Measurements from ENCODE around the genes CTNNB1 and HIGD1A.

DNA sequence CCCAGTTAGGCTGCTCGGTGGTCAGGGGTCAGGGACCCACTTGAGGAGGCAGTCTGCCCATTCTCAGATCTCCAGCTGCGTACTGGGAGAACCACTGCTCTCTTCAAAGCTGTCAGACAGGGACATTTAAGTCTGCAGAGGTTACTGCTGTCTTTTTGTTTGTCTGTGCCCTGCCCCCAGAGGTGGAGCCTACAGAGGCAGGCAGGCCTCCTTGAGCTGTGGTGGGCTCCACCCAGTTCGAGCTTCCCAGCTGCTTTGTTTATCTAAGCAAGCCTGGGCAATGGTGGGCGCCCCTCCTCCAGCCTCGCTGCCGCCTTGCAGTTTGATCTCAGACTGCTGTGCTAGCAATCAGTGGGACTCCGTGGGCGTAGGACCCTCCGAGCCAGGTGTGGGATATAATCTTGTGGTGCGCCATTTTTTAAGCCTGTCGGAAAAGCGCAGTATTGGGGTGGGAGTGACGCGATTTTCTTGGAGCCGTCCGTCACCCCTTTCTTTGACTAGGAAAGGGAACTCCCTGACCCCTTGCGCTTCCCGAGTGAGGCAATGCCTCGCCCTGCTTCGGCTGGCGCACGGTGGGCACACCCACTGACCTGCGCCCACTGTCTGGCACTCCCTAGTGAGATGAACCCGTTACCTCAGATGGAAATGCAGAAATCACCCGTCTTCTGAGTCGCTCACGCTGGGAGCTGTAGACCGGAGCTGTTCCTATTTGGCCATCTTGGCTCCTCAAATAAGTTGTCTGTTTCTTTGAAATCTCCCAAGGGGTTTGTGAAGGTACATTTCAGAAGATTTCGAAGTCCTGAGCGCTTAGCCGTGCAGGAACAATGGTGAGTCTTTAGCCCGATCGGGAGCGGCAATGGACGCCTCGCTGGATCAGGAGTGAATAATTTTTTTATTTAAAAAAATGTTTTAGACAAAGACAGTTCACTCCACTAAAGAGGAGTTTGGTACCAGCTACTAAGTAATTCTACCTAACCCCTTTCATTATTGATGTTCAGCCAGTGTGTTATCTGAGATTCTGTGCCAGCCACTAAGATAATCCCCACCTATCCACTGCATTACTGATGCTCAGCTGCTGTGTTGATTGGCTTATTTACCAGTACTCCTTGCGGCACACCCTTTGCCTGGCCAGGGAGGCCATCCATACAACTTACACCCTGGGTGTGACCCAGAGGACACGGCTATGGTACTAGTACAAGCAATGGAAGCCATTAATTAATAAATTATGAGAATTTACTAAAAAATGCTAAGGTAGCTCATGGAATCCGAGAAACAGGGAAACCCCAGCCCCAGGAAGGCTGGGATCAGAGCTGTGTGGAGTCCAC lies 291.1 kb upstream of the CTNNB1 start:
- RRBS = no CpG with 5 or more reads among the region's 39 CpGs

DNA sequence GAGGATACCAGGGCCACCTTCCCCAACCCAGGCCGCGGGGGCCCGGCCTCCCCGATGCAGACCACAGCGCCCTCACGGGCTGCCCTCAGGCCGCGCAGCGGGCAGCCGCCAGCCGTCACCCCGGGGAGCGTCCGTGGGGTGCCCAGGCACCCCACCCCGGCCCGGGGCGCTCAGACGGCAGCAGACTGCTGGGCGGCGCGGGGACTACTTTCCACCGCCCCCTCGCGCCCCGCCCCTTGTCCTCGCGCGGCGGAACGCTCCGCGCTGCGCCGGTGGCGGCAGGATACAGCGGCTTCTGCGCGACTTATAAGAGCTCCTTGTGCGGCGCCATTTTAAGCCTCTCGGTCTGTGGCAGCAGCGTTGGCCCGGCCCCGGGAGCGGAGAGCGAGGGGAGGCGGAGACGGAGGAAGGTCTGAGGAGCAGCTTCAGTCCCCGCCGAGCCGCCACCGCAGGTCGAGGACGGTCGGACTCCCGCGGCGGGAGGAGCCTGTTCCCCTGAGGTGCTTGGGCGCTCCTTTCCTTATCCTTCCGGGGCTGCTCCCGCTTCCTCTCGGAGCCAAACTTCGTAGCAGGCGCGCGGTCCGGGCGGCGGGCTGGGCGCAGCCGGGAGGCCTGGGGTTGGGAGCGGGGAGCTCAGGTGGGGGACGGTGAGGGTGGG lies at the start of gene CTNNB1:
Gene CTNNB1, plus strand, starts transcription at position 335 of the 658 bp plus-strand sequence.
- RRBS = 3% methylated on average over 23 of the region's 73 CpGs

DNA sequence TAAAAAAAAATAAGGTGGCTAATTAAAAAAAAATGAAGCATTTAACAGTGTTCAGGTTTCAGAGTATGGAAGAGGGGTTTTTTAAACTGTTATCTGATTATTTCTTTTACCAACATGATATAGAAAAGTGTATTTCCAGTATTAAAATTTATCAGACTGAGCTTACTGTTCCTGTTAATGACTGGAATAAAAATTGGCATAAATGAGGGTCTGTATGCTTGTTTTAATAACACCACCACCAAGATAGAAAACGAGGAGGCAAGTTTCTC lies 2.3 kb downstream of the CTNNB1 start:
- RRBS = no CpG with 5 or more reads among the region's 1 CpG

GRCh38 chr3:41243621-41244535 lies 44.6 kb downstream of the CTNNB1 start:
- RRBS = no CpG with 5 or more reads among the region's 11 CpGs

- RRBS = no CpG with 5 or more reads among the region's 7 CpGs
These were observed 334.4 kb downstream of the ULK4 start for GRCh38 chr3:41627351-41628043.

DNA sequence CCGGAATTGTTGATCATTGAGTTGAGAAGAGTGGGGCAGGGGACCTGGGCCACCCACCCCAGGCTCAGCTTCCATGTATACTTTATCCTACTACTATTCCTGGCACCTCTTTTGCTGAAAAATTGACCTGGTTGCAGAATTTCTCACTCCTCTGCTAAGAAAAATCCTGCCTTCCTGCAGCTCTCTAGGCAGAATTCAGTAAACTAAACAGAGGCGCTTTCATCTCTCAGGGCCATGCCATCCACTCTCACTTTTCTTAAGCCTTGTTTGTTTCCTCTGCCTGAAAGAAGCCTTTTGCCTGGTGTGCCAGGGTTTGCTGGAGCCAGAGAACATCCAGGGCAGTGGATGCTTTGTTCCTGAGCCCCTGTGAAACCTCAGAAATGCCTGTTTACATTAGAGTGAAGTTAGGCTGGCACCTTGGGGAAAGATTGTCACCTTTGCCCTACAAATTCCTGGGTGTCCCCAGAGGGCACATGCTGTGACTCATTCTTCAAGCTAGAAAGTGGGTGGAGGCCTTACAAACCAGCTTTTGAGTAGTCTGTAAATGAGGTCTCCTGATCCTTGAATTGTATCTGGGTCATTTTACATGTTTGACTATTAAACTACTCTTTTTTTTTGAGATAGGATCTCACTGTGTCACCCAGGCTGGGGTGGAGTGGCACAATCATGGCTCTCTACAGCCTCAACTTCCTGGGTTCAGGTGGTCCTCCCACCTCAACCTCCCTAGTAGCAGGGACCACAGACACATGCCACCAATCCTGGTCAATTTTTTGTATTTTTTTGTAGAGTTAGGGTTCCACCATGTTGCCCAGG lies 10.7 kb upstream of the TRAK1 start:
- RRBS = no CpG with 5 or more reads among the region's 2 CpGs

DNA sequence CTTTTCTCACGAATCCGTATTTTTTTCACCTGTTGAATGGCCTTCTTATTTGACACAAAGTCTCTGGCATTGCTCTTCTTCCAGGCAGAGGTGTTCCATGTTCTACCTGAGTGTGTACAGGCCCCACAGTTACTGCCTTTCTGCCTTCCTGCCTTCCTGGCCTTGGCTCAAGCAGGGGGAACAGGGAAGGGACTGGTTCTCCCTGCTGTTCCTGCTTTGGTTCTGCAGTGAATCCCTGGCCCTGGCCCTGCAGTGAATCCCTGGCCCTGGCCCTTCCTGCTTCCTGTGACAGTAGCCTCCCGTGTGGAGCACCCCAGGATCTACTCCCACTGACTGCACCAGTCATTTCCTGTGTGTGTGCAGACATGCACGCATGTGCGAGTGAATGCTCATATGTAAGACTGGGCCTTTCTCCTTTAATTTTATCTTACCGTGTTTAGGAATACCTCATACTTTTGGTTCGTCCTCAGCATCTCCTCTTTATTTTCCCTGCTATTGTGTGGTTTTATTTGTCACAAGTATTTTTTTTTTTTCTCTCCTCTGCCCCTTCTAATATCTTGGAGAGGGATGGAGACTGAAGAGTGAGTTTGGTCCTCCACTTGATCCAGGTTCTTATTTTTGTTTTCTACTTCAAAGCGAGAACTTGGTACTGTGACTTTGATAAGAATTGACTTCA lies 32.2 kb downstream of the TRAK1 start:
- RRBS = no CpG with 5 or more reads among the region's 8 CpGs

DNA sequence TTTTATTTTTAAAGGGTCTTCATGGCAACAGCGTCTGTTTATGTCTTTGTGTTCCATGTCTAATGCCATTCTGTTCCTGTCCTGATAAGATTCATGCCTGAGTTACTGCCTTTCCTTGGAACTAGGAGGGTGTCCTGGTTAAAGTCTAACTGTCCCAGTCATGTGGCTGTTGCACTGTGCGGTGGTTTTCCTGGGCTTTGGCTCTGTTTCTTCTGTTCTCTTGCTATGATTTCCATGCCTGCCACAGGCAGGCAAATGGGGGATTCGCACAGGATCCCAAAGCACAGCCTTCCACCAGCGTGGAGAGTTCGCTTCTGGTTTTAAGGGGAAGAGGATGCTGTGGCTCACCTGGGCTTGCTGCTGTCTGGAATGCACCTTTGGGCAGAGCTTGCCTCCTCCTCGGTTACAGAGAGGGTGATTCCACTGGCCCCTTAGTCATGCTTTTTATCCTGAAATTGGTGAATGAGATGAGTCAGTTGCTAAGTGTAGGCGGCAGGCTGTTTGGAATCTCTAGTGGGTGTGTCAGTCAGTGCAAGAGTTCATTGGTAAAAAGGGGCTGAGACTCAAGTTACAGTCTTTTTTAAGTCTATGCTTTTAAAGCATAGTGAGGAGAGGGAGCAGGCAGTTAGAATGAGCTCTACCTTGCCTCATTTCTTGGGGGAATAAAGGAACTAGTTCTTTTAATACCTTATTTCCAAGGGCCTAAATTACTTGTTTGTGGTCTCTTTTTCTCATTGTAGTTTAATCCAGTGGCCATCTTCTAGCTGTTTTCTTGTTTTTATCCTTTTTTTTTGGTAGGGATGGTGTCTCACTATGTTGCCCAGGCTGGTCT lies 86.6 kb downstream of the CCK start:
- RRBS = no CpG with 5 or more reads among the region's 7 CpGs

GRCh38 chr3:42388177-42388739 lies 22.2 kb downstream of the LYZL4 start:
- RRBS = no CpG with 5 or more reads among the region's 6 CpGs

DNA sequence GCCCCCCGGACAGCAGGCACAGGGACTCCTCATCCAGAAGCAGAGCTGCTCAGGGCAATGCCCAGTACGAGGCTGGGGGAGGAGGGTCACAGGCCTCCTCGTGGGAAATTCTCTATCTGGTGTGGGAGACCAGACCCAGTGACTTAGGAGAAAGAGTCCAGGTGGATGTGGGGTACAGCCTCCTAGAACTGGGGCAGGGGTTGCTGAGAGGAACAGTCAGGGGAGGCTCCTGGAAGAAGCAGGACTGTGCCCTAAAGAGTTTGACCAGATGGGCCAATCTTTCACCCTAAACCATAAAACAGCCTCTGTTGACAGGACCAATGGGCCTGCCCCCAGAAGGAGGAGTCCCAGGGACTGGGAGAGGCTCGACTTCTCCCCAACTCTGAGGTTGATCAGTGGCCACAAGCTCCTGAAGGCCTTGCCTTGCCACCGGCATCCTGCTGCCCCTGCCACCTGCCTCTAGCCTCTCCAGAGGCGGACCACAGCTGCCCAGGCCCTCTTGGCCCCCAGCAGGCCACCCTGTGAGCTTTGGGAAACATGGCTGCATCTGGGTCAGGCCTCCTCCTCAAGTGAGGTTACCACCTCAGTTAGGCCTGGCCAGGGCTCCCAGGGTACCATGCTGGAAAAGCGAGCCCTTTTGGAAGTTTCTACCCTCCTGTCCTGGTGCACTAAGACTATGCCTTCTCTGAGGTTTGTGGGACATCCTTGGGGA lies 2.7 kb downstream of the VIPR1 start:
- RRBS = no CpG with 5 or more reads among the region's 7 CpGs

DNA sequence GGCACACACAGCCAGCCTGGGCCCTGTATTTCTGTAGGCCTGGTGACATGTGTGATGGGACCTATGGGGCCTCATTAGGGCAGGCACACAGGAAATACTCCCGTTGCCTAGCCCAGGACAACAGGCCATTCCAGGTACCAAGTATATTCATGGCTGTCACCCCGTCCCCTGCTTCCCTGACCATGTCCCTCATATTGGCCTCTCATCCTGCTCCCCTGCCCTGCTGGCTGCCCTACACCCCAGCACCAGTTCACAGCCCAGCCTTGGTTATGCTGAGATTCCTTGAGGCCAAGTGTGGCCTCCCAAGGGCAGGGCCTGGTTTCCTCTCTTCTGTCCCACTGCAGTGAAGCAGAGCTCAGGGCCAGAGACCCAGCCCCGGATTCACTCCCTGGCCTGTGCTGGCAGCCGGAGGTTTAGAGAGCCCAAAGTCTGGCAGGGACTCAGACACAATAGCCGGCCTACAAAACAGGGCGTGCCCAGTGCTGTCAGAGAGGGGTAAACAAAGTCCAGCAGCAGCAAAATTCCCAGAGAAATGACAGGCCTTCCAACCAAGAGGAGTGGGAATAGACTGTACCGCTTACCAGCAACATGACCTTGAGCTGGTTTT lies 13.9 kb downstream of the VIPR1 start:
- RRBS = no CpG with 5 or more reads among the region's 7 CpGs

DNA sequence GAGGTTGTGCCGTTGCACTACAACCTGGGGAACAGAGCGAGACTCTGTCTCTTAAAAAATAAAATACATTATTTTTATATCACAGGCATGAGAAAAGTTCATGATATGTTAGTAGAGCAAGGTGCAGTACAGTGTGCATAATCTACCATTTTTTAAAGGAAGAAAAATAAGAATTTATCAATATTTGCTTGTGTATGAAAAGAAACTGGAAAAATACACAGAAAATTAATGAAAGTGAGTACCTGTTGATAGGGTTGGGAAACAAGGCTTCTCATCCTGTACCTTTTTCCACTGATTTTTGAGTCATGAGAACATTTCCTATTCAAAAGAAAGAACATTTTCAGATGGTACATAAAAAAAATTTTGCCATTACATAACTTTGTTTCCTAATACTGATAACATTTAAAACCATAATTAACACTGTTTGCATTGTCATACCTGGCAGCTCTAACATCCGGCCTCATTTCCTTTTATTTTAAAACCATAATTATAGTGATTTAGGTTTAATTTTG lies 11.6 kb downstream of the NKTR start:
- RRBS = no CpG with 5 or more reads among the region's 3 CpGs

DNA sequence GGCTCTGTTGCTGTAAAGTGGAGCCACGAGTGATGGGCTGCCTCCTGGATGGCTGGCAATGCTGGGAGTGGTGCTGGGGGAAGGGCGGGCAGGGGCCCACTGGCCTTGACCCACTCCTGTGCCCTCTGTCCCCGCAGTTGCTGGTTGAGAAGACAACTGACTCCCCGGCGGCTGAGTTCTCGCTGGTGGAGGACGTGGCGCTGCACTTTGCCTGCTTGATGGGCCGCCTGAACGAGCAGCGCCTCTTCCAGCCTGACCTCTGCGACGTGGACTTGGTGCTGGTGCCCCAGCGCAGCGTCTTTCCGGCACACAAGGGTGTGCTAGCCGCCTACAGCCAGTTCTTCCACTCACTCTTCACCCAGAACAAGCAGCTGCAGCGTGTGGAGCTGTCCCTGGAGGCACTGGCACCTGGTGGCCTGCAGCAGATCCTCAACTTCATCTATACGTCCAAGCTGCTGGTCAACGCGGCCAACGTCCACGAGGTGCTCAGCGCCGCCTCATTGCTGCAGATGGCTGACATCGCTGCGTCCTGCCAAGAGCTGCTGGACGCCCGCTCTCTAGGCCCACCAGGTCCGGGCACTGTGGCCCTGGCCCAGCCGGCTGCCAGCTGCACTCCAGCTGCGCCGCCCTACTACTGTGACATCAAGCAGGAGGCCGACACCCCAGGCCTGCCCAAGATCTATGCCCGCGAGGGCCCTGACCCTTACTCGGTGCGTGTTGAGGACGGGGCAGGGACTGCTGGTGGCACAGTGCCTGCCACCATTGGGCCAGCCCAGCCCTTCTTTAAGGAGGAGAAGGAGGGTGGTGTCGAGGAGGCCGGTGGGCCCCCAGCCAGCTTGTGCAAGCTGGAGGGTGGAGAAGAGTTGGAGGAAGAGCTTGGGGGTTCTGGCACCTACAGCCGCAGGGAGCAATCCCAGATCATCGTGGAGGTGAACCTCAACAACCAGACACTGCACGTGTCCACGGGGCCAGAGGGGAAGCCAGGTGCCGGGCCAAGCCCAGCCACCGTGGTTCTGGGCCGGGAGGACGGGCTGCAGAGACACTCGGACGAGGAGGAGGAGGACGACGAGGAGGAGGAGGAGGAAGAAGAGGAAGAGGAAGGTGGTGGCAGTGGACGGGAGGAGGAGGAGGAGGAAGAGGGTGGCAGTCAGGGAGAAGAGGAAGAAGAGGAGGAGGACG lies 5.0 kb downstream of the ZBTB47 start:
- RRBS = no CpG with 5 or more reads among the region's 55 CpGs

GRCh38 chr3:42666341-42667140 lies 13.0 kb downstream of the ZBTB47 start:
- RRBS = no CpG with 5 or more reads among the region's 6 CpGs

DNA sequence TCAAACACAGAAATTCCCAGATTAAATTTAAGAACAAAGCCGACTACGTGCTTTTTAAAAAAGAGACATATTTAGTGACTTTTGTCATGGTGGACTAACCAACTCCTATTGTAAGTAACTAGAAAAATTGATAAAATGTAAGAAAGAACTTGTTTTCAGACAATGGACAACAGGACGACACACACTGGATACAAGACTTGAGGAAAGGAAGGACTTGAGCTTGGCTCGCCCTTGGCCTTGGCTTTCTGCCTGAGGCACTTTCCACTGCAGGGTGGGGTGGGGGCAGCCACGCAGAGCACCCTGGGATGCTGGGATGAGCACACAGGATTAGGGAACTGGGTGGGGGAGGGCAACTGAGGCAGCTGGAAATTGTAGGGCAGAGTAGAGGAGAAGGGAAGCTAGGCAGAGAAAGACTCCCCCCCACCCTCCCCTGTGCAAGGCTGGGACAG lies 25.4 kb upstream of the HHATL start:
- RRBS = no CpG with 5 or more reads among the region's 5 CpGs

DNA sequence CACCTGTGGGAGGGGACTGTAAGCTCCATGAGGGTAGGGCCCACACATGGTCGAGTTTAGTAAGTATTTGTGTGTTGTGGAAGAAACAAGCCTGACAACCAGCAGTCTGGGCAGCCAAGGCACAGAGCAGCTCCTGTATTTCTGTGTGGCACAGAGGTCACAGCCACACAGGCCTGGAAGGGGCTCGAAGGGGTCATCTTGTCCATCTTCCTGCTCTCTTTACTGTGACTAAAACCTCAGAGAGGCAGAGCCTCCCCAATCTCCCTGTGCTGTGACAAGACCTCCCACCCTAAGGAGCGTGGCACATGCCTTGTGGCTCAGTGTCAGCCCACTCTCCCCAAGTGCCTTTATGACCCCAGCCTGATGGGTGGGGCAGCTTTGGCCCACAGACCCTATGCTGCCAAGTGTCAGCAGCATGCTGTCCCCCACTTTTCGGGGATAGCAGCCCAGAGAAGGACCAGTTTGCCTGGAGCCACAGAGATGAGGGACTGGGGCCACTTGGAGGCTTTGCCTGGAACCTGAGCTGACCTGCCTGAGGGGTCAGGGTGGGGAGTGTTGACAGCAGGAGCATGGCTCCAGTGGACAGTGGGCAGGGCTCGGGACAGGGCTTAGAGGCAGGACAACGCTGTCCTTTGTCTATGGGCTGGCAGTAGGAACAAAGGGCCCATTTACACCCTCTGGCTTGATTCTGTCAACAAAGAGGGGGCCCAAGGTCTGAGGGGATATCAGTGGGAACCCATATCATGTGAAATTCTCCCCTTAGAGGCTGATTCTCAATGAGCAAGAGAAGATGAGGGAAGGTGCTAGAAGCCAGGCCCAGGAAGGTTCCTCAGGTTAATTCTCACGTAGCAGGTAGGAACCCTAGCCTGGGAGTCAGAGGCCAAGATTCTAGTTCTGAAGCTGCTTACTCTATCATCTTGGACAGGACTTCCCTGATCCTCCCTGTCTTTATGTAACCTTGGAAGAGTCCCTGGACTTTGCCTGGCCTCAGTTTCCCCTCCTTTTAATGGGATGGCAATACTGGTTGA lies 29.5 kb upstream of the HHATL start:
- RRBS = no CpG with 5 or more reads among the region's 7 CpGs

- RRBS = 4% methylated on average over 11 of the region's 61 CpGs
These were observed at the start of gene HIGD1A for GRCh38 chr3:42804106-42804816. TSS of gene HIGD1A (minus strand) at chr3:42804490.

- RRBS = no CpG with 5 or more reads among the region's 25 CpGs
These were observed 1.1 kb upstream of the HIGD1A start for GRCh38 chr3:42805148-42806031.

DNA sequence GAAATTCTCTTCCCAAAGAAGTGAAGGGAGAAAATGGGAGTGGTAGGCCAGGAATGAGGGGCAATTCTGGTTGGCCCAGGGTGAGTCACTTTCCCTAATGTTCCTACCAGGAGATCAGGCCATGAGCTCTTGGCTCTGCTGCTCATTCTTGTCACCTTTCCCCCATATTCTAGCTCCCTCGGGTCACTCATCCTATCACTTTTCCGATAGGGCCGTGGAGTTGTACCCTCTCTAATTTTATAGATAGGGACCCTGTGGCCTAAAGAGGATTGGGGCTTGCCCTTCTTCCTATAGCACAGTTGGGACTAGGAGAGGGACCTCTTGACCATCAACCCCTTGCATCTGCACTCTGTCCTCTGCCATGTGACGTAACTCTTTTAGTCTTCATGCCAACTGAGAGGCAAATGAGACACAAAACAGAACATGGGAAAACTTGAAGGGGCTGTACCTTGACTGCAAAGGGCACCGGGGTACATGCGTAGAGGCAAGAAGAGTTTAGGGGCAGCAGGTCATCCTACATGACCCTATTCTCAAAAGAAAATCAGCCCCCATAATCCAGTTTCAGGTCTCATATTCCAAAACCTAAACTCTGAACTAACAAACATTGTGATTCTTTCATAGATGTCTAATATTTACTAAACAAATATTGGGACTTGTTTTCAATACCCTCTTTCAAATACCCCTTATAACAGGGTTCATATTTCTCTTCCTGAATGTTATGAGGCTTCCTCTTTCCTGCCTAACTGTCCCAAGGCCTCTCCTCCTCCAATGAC lies 20.3 kb downstream of the ACKR2 start:
- RRBS = no CpG with 5 or more reads among the region's 6 CpGs

DNA sequence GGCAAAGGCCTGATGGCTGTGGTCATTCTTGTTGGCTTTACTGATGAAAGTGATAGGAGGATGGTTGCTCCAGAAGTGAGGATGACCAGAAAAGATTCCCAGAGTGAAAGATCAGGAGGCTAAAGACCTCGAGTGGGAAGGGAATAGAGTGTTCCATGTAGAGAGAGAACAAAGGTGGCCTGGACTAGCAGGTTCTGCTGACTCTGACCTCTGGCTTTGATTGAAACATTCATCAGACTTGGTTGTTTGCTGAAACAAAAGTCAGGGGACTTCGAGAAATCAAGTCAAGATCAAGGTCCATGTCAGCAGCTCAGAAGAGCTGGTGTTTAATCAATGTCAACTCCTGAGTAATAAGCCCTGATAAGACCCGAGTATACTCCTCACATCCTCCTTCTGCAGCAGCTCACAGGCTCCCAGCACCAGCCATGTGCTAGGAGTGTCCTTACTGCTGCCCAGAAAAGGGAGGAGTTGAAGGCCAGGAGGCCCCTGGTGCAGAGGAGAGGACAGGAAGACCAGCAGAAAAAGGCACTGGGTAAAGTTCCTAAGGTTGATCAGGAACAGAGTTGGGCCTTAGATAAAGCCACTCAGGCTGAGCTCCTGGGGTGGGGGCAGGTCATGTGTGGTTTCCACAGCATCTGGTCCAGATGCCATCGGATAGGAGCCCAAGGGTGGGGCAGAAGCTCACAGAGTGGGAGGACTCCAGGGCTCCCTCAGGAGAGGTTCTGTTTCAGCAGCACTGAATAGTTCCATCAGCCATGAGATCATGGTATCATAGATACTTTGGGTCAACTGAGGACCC lies 19.8 kb downstream of the CYP8B1 start:
- RRBS = no CpG with 5 or more reads among the region's 4 CpGs